ENCODE results near the genes SP4 and DNAH11.

GRCh38 chr7:20125001-20125595 is 92.1 kb downstream of the MACC1 start:
- PRO-cap = no peak

GRCh38 chr7:20152882-20153352 is 64.3 kb downstream of the MACC1 start:
- PRO-cap = no peak

- PRO-cap = no peak
Measured at GRCh38 chr7:20301611-20301980, 29.1 kb upstream of the ITGB8 start.

GRCh38 chr7:20331592-20332369 is 1.1 kb downstream of the ITGB8 start:
- PRO-cap = no peak

- PRO-cap = no peak
Measured at GRCh38 chr7:21344784-21345453, 83.0 kb upstream of the SP4 start.

GRCh38 chr7:21427999-21428550 is at the start of gene SP4:
TSS of gene SP4 (plus strand) at chr7:21428083.
- PRO-cap = bidirectional peak, plus-strand start at chr7:21428037, minus-strand start at chr7:21427814

- PRO-cap = no peak
Measured at GRCh38 chr7:21428551-21428970, 678 bp downstream of the SP4 start.

- PRO-cap = no peak
Measured at GRCh38 chr7:21542674-21543645, at the start of gene DNAH11. TSS of gene DNAH11 (plus strand) at chr7:21543039.

DNA sequence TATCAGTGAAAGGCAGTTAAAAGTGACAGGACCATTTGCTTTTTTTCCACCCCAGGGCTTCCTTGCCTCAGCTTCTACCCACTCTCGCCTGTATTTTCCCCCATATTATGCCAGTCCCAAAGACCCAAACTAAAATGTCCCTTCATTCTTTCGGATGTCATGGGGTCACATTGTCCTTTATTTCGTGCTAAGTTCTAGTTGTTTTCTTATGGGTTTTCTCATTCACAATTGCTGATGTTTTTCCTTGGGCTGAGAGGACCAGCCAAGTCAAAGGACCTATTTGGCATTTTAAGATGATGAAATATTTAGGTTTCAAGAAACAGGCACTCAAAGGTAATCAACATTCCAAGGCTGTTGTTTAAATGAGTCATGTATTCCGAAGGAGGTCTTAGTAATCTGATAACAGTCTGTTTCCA is 74.0 kb downstream of the DNAH11 start:
- PRO-cap = no peak

- PRO-cap = no peak
Measured at GRCh38 chr7:21617294-21617444, 74.3 kb downstream of the DNAH11 start.

DNA sequence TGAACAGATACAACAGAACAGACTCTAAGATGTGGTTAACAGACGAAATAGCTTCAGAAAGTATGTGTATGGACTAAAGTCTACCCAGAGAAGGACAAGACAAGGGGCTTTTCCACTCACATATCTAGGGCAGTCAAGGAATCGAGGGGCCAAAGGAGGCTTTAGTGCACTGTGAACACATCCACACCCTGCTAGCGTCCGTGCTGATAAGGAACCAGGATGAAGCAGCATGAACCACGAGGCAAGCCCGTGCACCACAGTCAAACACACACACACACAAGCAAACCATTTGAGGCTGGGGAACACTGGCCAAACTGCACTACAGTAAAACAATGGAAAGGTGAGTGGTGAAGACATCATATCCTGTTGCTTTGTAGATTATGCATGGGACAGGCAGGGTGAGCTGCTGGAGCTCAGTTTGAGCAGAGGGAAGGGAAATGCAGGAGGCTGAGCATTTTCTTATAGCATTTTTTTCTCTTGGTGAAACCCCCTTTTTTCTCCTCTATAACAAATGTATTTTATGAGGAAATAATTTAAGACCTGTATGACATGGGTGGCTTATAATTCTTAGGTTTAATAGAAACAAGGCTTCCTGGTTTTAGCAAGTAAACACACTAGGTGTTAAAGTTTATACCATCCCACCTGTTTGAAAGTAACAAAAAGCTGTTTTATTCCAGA is 177.5 kb upstream of the CDCA7L start:
- PRO-cap = no peak

DNA sequence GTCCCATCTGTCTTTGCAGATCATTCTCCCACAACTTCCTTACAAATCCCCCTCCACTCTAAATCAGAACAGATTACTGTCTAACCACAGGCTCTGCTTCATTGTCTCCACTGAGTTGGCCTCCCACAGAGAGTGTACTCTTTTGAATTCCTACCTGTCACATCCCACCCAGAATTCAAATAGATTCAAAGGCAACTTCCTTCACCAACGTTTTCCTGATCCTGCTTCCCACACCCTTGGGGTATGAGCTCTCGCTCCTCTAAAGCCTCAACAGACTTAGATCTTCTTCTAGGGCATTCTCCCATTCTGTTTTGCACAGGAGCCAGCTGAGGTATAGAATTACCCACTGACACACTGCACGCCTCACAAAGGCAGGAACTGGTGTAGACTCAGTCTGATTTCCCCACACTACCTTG is 197.8 kb upstream of the CDCA7L start:
- PRO-cap = no peak

GRCh38 chr7:22217071-22217605 is 139.8 kb downstream of the RAPGEF5 start:
- PRO-cap = no peak

DNA sequence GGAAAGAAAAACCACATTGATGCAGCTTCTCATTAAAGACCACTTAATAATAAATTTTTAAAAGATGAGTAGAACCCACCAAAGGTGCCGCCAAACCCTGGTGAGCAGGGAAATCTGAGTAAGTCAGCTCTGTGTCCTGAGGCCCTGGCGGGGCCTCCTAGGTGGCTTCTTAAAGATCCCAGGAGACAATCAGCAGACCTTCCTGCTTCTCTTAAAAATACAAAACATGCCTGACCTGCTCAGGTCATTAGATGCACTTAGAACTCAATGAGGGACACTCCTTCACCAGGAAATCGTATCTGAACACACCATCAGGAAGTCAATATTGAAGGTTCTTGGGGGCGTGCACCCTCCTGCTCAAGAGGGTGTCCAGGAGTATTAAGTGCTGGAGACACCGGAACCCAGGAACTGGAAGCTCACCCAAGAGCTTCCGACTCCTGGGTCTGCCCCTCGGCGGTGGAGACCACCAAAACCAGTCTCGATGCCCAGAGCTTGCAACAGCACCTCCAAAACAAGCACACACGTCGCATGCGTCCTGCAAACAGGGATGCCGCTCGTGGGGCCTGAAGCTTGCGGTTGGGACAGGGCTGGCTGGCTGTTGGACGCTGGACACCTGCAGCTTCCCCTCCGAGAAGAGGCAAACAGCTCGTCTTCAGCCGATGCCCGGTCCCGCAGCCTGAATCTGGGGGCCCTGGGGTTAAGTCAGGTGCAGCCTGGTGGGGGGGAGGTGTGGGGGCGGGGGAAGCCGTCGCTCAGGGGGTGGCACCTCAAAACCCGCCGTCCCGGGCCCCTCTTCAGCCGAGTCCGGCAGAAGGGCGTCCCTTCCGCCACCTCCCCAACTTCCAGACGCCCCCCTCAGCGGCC is 823 bp downstream of the RAPGEF5 start:
- PRO-cap = no peak

- PRO-cap = no peak
Measured at GRCh38 chr7:22443262-22444104, 56.5 kb downstream of the STEAP1B start.

- PRO-cap = no peak
Measured at GRCh38 chr7:22589338-22589904, 89.4 kb upstream of the STEAP1B start.

- PRO-cap = unidirectional peak, plus-strand start at chr7:22854153; unidirectional peak, plus-strand start at chr7:22854256; unidirectional peak, plus-strand start at chr7:22854561
Measured at GRCh38 chr7:22853920-22854616, 31.4 kb upstream of the TOMM7 start.

DNA sequence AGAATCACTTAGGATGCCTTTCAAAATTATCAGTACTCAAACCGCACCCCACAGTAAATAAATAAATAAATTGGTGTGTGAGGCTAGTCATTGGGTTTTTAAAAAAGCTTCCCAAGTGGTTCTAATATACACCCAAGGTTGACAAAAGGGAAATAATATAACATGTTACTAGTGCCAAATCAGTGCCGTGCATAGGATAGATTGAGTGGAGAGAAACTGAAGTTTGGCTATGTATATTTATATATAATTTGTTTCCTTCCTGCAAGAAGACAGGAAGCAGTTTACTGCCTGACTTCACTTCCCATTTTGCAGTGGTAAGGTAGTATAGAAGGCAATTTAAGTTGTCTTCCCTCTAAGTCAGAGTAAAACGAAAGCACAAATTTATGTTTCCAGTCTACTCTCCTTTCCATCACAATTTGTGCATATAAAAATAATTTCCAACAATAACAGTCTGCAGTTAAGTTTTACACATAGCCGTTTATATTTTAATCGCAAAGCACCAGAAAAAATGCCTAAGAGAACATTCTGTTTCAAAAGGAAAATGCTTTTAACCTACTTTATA is 3.4 kb upstream of the HYCC1 start:
- PRO-cap = no peak

DNA sequence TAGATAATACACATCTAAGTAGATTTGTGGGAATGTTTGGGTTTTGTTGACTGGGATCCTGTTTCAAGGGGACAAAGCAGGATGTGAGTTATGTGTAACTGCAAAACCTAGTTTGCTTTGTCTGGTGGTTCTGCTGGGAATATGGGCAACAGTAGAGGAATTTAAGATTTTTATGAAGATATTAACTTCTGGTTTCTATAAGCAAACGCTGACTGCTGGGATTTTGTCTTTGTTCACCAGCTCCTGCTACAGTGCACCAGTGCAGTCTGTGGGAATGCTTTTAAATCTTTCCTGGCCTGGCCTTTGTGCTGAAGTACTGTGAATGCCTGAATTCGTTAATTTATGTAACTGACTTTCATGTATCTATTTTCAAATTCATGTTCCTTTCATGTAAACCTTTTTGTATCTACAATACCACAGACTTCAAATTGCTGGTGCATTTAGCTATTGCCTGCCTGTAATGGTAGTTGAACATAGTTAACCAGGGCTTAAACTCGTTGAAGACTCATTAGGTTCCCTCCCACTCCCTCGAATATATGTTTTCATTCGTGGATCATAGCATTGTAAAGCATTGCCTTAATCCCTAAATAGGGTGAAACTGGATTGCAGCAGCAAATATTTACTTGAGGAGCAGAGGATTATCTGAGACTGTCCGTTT is 1.5 kb downstream of the KLHL7 start:
- PRO-cap = no peak

DNA sequence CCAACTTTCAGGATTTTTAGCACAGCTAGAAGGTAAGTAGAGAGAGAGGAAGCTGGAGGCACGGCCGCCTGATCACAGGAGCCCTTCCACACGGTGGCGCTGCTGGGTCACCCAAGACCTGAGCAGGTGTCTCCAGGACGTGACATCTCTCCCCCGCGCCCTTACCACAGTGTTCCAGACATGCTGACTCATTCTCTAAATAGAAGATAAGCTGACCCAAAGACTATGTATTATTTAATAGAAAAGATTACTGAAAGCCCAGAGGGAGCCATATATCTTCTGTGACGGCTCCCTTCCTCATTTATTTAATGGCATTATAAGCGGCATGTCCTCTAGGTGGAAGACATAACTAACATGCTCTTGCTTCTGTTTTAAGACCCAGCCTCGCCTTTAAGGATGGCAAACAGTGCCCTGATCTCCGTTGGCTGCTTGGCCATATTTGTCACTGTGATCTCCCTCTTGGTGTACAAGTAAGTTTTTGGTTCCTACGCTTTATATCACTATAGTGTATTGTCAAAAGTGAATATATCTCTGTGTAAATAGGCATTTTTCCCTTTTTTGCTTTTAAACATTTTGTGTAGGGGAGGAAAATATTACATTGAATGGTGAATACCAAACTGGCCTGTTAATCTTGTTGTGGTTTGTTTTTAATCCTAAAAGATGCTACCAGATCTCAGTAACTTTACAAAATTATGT is 25.8 kb upstream of the MALSU1 start:
- PRO-cap = no peak

Measured in mesenteric fat pad (tissue), 1 donor.